Epithelial cell of proximal tubule (primary cell): ENCODE measurements around the genes NIM1K, MRPS30 and HCN1.

DNA sequence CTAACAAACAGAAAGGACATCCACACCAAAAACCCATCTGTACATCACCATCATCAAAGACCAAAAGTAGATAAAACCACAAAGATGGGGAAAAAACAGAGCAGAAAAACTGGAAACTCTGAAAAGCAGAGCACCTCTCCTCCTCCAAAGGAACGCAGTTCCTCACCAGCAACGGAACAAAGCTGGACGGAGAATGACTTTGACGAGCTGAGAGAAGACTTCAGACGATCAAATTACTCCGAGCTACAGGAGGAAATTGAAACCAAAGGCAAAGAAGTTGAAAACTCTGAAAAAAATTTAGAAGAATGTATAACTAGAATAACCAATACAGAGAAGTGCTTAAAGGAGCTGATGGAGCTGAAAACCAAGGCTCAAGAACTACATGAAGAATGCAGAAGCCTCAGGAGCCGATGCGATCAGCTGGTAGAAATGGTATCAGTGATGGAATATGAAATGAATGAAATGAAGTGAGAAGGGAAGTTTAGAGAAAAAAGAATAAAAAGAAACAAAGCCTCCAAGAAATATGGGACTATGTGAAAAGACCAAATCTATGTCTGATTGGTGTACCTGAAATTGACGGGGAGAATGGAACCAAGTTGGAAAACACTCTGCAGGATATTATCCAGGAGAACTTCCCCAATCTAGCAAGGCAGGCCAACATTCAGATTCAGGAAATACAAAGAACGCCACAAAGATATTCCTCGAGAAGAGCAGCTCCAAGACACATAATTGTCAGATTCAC is 95.9 kb upstream of the CCDC152 start:
- RAMPAGE, long total RNA, result no peak
- RRBS, result no CpG with 5 or more reads among the region's 11 CpGs

DNA sequence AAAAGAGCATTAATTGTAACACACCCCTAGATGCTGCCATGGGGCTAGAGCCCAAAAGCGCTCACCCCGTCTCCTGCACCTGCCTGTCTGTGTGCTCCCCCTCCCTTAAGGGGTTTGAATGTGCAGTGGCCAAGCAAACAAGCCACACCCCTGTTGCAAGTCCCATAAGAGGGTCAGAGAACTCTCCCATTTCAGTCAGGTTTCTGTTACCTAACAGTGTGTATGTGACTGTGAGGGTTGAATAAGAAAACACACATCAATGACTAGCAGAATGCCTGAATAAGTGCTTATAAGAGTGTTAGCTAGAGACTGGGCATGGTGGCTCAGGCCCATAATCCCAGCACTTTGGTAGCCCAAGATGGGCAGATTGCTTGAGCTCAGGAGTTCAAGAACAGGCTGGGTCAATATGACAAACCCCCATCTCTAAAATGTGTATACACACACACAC is 14.1 kb upstream of the SELENOP start:
- RAMPAGE, long total RNA, result no peak
- RRBS, result no CpG with 5 or more reads among the region's 2 CpGs

- RAMPAGE, long total RNA, result no peak
- RRBS, result 6% methylated on average over 21 of the region's 46 CpGs
Measured at GRCh38 chr5:42991791-42992480, 48.2 kb downstream of the ANXA2R start.

DNA sequence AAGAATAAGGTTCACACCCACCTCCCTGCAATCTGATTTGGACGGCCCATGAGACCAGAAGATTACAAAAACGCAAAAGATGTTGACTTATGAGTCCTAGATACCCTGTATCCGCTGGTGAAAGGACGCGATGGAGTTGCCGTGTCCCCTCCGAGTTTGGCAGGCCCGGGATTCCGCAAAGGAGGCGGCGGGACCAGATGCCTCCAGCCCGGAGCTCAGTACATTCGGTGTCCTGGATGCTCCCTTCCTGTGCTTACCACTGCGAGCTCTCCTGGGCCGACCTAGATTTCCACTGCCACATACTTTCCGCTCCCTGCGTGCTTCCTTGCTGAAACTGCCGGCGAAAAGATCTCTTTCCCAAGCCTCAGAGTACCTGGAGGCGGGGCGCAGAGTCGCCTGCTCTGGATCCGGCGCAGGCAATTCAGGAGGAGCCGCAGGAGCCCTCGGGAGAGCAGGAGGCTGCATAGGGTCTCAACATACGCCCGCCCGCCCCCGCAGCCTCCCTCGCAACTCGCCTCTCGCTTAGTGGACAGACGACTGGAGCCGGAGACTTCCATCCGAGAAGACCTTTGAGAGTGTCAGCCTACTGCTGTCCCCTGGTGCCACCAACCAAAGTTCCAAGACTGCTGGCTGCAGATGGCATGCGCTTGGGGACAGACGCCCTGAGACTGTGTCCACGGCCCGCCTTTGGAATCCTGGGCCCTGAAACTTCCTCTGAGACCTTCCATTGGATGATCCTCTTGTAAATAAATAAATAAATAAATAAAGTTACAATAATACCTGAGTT is 39.8 kb downstream of the ANXA2R start:
- RAMPAGE, long total RNA, result no peak
- RRBS, result 11% methylated on average over 7 of the region's 40 CpGs

GRCh38 chr5:43191432-43192383 is at the start of gene NIM1K:
Gene NIM1K, plus strand, starts transcription at chr5:43192225.
- RAMPAGE, long total RNA, result no peak
- RRBS, result 2% methylated on average over 11 of the region's 60 CpGs

DNA sequence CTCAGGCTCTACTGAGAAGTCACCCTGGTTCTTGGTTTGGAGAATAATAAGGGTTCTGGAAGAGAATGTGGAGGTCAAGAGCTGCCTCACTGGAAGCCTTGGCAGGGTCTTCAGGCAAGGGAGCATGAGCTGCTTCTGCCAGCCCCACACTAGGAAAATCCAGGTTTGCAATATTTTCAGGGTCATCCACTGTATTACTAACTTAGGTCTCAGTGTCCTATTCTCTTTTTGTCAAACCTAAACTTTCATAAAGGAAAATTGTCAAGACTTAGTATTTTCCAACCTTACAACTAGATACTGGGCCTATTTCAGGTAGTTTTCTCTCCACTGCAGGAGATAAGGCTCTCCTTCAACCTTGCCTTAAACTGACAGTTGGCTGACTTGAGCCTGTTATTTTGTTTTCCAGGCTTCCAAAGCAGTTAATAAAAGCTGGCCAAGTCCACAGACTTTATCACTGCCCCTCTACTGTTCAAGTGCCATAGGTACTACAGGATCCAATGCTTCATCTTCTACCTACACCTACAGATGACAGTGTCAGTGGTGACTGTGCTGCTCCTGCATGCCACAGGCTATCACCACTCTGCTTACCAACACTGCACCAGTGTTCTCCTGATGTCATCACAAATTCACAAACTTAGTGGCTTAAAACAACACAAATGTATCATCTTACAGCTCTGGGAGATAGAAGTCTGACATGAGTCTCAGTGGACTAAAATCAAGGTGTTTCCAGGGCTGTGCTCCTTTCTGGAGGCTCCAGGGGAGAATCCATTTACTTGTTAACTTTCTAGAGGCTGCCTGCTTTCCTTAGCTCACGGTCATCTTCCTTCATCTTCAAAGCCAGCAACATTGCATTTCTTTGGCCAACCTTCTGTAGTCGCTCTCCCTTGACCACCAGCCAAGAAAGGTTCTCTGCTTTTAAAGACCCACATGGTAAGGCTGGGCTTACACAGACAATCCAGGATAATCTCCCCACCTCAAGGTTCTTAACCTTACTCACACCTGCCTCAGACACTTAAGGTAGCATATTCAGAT is 26.6 kb downstream of the HMGCS1 start:
- RAMPAGE, long total RNA, result no peak
- RRBS, result no CpG with 5 or more reads among the region's 2 CpGs

GRCh38 chr5:43289229-43289751 is 23.9 kb downstream of the HMGCS1 start:
- RAMPAGE, long total RNA, result no peak
- RRBS, result no CpG with 5 or more reads among the region's 5 CpGs

GRCh38 chr5:43290097-43291278 is 22.7 kb downstream of the HMGCS1 start:
- RAMPAGE, long total RNA, result no peak
- RRBS, result no CpG with 5 or more reads among the region's 3 CpGs

DNA sequence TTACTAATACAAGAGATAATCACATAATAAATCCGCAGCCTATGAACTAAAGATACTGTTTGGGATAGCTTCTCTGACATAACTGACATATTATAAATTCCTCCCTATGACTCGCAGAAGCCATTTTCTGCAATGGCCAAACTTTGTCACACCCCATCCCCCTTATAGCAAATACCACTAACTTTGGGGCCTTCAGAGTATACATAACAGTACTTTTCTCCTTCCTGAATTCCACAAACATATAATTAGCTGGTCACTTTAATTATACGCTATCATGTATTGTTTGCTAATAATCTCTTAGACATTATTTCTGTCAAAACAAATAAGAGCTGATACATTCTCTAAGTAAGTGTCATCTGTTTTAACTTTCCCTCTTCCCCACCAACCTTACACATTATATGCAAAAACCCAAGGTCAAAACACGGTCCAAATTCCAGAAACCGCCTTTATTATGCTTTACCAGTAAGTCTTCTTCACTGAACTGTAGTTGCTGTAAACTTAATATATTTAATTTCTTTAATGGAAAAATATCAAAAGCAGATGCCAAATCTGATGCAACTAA is 994 bp downstream of the TMEM267 start:
- RAMPAGE, long total RNA, result no peak
- RRBS, result no CpG with 5 or more reads among the region's 5 CpGs

- RAMPAGE, long total RNA, result no peak
- RRBS, result 2% methylated on average over 19 of the region's 32 CpGs
Measured at GRCh38 chr5:43483152-43483749, 414 bp downstream of the TMEM267 start.

DNA sequence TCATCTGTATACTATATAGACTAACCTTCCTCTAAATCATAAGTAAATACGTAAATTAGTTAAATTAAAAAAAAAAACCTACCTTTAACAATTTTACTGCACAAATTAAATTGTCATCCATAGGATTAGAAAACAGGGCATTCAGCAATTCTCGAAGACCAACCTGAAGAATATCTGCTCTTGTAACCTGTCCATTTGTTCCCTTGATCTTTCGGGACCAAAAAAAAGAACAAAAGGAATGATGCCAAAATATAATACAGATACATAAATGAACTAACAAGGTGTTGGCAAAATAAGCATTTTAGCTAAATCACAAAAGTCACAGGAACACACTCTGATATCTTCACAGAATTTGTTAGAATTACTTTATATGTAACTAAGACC is 20.1 kb downstream of the PAIP1 start:
- RAMPAGE, long total RNA, result no peak
- RRBS, result no CpG with 5 or more reads among the region's 3 CpGs

DNA sequence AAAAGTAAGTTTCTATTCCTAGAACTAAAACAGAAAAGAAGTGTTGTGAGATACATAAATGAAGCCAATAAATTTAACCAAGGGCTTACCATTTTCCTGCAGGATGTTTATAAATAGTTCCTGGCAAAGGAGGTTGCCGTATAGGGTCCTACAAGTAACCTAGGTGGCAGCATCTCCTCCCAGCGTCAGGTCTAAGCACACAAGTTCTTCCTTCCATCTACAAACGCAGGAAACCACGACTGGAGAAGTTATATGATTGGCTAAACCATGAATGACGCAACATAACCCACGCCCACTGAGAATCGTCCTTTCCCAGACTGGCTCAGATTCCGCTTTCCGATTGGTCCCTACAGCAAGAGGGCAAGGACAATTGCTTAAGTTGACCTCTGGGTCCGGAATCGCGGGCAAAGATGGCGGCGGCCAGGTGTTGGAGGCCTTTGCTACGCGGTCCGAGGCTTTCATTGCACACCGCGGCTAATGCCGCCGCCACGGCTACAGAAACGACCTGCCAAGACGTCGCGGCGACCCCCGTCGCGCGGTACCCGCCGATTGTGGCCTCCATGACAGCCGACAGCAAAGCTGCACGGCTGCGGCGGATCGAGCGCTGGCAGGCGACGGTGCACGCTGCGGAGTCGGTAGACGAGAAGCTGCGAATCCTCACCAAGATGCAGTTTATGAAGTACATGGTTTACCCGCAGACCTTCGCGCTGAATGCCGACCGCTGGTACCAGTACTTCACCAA is at the start of gene MRPS30:
Gene MRPS30, plus strand, starts transcription at position 395 of the 742 bp plus-strand sequence.
- RAMPAGE, long total RNA, result no peak
- RRBS, result no CpG with 5 or more reads among the region's 51 CpGs

DNA sequence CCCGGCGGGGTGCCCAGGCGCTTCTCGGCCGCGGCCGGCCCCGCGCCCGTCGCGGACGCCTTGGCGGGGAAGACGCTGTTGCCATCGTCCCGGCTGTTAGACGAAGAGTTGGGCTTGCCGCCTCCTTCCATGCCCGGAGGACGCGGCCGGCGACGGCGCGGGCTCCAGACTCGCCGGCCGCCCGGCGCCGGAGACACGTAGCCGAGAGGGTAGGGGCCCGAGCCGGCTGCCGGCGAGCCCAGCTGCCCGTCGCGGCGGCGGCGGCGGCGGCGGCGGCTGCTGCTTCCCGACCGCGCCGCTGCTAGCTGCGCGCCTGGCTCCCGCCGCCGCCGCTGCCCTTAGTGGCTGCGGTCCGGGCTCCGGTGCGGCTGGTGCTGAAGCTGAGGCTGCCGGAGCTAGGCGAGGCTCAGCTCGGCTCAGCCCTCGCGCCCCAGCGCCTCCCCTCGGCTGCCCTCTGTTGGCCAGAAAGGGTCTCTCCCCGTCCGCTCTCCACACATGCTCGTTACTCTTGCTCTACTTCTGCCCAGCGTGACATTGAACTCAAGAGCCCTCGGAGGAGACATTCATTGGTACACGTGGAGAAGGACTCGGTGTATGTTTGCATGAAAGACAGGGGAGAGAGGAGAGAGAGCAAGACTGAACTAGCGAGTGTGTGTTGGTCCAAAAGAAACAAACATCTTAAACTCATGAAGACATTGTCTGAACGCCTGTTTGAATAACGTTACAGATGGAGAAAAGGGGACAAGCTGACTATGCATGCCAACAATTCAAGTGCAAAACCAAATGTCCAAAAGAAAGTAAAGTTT is at the start of gene HCN1:
Gene HCN1, minus strand, starts transcription at position 418 of the 806 bp plus-strand sequence.
- RAMPAGE, long total RNA, result no peak
- RRBS, result 2% methylated on average over 17 of the region's 80 CpGs

GRCh38 chr5:46193222-46193592 is 497.0 kb upstream of the HCN1 start:
- RAMPAGE, long total RNA, result no peak
- RRBS, result no CpG with 5 or more reads among the region's 5 CpGs

DNA sequence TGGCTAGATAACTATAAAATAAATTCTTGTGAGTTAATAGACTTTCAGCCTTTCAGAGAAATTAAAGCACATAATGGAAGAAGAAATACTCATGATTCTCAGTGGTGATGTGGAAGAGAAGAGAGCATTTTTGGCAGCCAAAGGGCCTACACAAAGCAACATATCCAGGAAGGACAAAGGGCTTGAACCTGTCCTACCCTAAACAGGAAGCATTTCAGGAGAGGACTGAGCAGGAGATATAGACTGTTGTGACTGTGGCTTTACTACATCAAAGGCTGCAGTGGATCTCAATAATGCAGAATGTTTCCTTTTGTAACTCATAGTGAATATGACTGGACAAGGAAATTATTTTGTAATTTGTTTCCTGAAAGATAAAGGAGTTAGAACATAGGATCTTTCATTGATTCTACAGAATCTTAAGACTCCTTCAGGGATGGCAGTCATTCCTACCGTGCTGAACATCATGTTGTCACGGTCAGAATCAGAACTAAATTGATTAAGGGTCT is 1.3 kb upstream of the PARP8 start:
- RAMPAGE, long total RNA, result no peak
- RRBS, result no CpG with 5 or more reads among the region's 2 CpGs

DNA sequence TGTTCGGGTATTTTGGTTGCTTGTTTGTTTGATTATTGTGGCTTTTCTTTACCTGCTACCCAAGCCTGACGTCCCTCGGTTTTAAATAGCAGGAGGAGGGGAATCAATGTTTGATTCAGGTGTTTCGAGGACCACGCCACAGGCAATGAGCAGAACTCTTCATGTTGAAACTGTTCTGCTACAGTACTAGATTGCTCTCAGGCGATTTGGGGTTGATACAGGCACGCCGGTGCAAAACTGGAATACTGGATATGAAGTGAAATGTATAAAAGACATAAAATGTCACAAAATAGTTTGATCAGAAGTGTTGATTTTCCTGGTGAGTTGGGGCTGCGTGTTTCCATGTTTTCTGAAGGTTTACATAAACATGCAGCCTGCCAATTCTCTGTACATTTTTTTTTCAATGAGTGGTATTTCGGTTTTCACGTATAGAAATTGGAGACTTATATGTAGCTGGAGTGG is 1.8 kb downstream of the PARP8 start:
- RAMPAGE, long total RNA, result no peak
- RRBS, result no CpG with 5 or more reads among the region's 11 CpGs

- RAMPAGE, long total RNA, result no peak
- RRBS, result no CpG with 5 or more reads among the region's 2 CpGs
Measured at GRCh38 chr5:50855738-50856047, 189.3 kb downstream of the PARP8 start.

- RAMPAGE, long total RNA, result no peak
- RRBS, result 11% methylated on average over 1 of the region's 11 CpGs
Measured at GRCh38 chr5:50964336-50964758, 297.9 kb downstream of the PARP8 start.

- RAMPAGE, long total RNA, result no peak
- RRBS, result no CpG with 5 or more reads among the region's 1 CpG
Measured at GRCh38 chr5:52907682-52908125, 81.4 kb upstream of the ITGA2 start.

DNA sequence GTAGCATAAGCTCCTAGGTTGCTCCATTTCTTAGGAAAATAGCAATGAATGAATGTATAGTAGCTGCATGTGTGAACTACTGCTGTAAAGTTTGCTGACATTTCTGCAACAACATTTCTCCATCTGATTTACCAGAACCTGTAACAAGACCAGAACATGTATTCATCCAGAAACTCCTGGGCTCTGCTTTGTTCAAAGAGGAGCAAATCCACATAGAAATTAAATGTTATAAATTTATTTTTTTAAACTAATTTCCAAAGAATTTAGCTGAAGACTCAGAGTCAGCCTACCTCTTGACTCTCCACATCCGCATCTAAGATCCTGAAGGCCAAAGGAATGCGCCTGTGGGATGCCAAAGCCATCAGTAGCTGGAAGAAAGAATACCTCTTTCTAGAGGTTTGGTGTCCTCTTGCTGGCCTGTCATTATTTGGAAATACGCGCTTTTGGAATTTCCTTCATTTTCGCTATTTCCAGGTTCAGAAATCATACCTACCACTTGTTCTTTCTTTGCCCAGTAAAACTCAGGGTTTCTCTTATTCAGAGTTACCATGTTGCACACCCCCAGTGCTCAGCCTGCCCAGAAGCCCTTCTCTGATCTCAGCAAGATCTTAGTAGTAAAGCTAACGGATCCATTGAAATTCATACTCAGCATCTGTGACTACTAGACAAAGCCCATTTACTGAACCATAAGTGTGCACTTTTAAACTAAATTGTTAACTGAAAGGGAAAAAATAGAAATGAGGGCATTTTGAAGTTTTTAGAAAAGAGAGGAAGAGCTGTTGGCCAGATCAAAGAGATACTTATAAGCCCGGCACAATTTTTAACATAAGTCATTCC is 35.2 kb upstream of the ITGA2 start:
- RAMPAGE, long total RNA, result no peak
- RRBS, result no CpG with 5 or more reads among the region's 7 CpGs